ENCODE measurements around a stretch of chr9.

DNA sequence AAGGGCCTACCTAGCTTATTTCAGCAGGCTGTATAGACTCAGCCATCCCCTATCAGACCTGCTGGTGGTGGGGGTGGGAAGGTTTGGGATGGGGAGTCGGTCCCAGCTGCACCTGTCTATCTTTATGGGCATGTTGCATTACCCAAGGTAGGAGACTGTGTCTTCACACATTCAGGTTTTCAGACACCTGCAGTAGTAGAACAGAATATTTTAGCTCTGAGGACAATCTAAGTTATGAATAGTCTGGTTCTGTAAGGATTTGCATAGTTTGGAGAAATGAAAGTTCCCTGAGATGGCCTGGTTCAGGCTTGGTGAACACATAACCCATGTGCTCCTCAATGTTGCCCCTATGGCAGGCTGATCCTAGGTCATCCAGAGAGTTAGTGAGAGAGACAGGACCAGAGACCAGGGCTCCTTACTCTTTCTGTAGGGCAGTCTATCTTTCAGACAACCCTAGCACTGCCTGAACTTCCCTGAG is 20.8 kb downstream of the TNFSF8 start:
- PRO-cap: no peak

DNA sequence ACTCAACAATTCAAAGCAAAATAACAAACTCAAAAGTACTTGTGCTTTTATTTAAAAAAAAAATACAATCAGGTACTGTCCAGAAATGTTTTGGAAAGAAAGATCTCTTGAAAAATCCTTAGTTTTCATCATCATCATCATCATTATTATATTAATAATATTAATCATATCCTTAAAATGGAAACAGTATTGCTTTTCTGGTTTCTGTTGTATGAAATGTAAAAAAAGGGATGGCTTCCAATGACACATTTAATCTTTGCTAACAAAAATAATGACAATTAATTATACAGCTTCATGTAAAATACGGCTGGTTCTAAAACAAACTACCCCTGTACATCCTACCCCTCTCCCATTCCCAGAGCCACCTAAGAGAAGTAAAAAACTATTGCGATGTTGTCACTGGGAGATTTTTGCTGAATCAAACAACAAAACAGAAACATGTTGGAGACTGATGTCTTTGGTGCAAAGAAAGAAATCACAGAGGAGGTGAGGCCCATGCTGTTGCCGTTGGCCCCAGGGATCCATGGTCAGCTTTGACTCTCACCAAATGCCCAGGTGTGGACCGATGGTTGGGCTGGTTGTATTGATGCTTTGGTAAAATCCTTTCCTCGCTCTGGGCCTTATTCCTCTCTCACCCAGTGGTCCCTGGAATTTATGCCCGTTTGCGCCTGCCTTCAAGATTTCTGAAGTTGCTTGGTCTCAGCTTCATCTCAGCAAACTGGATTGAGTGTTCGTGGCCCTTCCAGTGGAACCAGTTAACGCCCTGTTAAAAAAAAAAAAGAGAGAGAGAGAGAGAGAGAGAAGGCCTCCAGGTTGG is 90.3 kb upstream of the TNFSF8 start:
- PRO-cap: no peak

GRCh38 chr9:115146454-115147056 is 28.6 kb upstream of the TNC start:
- PRO-cap: unidirectional peak, plus-strand start at chr9:115146980

DNA sequence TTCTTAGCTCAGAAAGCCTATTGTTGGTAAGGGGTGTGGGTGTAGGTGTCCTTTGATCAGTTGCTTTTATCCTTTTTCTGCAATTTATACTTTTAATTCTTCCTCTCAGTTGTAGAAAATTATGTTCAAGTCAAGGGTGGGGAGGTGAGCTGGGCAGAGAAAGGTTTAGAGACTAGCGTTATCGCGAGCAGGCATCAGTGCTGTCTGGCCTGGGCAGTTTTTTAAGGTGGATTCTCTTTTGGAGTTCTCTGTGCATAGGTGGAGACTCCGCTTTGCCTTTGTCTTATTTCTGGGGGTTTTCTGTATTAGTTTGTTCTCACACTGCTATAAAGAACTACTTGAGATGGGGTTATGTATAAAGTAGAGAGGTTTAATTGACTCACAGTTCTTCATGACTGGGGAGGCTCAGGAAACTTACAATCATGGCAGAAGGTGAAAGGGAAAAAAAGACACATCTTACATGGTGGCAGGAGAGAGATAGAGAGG is 163.9 kb upstream of the TNC start:
- PRO-cap: no peak

DNA sequence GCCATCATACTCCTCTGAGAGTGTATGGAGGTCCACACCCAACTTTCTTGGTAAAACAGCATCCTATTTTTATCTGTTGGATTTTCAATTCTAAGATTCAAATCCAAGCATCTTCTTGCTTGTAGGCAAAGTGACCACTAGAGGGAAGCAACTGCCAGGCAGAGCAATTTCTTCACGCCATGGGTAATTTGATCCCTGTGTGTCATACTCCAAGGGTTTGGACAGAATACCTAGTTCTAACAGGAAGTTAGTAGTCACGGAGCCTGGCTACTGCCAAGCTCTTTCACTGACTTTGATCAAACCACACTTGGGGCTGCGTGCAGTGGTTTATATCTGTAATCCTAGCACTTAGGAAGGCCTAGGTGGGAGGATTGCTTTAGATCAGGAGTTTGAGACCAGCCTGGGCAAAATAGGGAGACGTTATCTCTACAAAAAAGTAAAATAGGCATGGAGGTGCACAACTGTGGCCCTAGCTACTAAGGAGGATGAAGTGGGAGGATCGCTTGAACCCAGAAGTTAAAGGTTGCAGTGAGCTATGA is 473.7 kb upstream of the TNC start:
- PRO-cap: unidirectional peak, plus-strand start at position 253 of the sequence

DNA sequence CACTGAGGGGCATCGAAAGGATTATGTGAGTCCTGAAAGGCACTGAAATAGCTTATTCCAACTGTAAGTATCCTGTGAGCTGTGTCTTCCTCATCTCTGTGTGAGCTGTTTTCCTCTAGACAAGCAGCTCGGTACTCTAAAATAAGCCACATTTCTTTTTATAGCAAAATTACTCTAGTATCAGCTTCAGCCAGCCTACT is 484.8 kb upstream of the PAPPA start:
- PRO-cap: no peak

GRCh38 chr9:115743967-115744704 is 409.5 kb upstream of the PAPPA start:
- PRO-cap: no peak

- PRO-cap: no peak
Measured at GRCh38 chr9:115939432-115939790, 214.2 kb upstream of the PAPPA start.

- PRO-cap: no peak
Measured at GRCh38 chr9:116234003-116234776, 80.6 kb downstream of the PAPPA start.

- PRO-cap: no peak
Measured at GRCh38 chr9:116470957-116471949, 215.9 kb upstream of the TRIM32 start.

GRCh38 chr9:116693032-116693573 is 6.0 kb downstream of the TRIM32 start:
- PRO-cap: no peak

- PRO-cap: no peak
Measured at GRCh38 chr9:119004535-119005103, 364.6 kb downstream of the BRINP1 start.

DNA sequence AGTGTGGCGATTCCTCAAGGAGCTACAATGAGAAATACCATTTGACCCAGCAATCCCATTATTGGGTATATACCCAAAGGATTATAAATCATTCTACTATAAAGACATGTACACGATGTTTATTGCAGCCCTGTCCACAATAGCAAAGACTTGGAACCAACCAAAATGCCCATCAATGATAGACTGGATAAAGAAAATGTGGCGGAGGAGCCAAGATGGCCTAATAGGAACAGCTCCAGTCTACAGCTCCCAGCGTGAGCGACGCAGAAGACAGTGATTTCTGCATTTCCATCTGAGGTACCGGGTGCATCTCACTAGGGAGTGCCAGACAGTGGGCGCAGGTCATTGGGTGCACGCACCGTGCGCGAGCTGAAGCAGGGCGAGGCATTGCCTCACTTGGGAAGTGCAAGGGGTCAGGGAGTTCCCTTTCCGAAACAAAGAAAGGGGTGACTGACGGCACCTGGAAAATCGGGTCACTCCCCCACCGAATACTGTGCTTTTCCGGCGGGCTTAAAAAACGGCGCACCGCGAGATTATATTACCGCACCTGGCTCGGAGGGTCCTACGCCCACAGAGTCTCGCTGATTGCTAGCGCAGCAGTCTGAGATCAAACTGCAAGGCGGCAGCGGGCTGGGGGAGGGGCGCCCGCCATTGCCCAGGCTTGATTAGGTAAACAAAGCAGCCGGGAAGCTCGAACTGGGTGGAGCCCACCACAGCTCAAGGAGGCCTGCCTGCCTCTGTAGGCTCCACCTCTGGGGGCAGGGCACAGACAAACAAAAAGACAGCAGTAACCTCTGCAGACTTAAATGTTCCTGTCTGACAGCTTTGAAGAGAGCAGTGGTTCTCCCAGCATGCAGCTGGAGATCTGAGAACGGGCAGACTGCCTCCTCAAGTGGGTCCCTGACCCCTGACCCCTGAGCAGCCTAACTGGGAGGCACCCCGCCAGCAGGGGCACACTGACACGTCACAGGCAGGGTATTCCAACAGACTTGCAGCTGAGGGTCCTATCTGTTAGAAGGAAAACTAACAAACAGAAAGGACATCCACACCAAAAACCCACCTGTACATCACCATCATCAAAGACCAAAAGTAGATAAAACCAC is 200.0 kb downstream of the BRINP1 start:
- PRO-cap: no peak

- PRO-cap: no peak
Measured at GRCh38 chr9:119626696-119627122, 257.5 kb upstream of the BRINP1 start.

DNA sequence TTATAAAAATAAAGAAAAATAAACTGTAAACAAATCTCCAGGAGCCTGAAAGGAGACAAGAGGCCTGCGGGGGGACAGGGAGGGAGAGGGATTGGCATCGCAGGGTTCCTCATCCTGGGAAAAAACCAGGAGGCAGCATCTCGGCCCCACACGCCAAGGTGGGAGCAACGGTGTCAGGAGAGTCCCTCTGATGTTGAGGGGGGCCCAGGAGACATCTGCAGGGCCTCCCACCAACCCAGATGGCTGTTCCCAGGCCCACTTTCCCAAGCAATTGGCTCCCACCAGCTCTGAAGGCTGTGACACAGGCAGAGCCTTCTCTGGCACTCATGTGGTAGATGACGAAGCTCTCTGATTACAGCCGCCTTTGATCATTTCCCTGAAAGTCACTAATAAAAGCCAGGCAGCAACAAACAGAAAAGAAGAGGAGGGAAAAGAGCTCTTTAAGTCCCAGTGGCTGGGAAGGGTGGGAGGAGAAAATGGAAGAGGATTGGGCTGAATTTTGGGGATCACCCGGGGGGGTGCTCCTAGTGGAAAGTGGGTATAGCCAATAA is 226.5 kb downstream of the CDK5RAP2 start:
- PRO-cap: no peak

GRCh38 chr9:120436909-120437219 is 143.1 kb downstream of the CDK5RAP2 start:
- PRO-cap: no peak

- PRO-cap: no peak
Measured at GRCh38 chr9:120443056-120443890, 136.7 kb downstream of the CDK5RAP2 start.

GRCh38 chr9:120474758-120475670 is 105.0 kb downstream of the CDK5RAP2 start:
- PRO-cap: no peak

DNA sequence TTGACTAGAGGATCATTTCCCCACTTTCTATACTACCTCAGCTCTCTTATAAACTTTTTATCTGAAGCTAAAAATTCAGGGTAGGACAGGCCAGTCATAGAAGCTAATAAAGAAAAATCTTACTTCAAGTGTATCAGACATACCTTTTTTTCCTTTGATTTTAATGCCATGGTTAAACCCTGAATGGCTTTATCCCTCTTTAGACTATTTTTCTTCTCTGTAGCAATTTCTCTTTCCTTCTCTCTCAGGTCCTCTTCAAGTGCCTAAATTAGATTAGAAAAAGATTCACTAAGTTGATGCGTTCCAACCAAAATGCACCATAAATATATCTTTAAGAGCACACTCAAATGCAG is 52.3 kb downstream of the CDK5RAP2 start:
- PRO-cap: no peak

DNA sequence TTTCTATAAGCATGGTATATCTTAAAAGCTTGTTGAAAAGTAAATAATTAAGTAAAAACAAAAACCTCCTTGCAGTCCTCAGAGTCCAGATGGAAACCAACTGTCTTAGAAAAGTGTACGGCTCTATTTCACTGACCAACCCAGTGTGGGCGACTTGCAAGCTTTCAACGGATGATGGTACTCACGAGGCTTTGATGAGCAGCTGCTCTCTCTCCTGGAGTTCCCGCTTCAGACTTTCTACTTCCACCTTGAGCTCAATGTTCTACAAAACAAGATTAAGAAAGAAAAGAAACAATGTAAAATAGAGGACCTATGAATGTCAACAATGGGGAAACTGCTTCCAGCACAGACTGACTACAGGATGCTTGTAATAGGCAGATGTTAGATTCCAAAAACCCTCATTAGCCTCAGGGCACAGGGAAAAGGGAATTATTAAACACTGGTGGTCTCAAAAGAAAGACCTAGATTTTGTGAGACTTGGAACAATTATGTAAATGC is 34.4 kb downstream of the CDK5RAP2 start:
- PRO-cap: no peak